Left ventricle myocardium (tissue), 1 donor: ENCODE measurements around a stretch of chr6.

DNA sequence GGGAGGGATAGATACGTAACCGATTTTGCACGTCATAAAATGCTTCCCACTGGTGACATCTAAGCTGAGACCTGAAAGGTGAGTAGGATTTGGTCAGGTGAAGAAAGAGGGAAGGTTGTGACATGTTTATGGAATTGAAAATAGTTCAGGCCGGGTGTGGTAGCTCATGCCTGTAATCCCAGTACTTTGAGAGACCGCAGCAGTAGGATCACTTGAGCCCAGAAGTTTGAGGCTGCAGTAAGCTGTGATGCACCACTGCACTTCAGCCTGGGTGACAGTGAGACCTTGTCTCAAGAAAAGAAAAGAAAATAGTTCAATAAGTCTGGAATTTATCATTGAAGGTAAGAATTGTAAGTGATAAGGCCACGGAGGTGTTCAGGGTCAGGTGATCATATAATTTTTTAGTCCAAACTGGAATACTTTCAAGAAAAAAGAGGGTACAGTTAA is 25.8 kb downstream of the SNX9 start:
- PRO-cap: no peak

- PRO-cap: no peak
Observed at GRCh38 chr6:157889727-157890397, 66.8 kb downstream of the SNX9 start.

- PRO-cap: no peak
Observed at GRCh38 chr6:157904858-157905543, 76.7 kb upstream of the SYNJ2 start.

DNA sequence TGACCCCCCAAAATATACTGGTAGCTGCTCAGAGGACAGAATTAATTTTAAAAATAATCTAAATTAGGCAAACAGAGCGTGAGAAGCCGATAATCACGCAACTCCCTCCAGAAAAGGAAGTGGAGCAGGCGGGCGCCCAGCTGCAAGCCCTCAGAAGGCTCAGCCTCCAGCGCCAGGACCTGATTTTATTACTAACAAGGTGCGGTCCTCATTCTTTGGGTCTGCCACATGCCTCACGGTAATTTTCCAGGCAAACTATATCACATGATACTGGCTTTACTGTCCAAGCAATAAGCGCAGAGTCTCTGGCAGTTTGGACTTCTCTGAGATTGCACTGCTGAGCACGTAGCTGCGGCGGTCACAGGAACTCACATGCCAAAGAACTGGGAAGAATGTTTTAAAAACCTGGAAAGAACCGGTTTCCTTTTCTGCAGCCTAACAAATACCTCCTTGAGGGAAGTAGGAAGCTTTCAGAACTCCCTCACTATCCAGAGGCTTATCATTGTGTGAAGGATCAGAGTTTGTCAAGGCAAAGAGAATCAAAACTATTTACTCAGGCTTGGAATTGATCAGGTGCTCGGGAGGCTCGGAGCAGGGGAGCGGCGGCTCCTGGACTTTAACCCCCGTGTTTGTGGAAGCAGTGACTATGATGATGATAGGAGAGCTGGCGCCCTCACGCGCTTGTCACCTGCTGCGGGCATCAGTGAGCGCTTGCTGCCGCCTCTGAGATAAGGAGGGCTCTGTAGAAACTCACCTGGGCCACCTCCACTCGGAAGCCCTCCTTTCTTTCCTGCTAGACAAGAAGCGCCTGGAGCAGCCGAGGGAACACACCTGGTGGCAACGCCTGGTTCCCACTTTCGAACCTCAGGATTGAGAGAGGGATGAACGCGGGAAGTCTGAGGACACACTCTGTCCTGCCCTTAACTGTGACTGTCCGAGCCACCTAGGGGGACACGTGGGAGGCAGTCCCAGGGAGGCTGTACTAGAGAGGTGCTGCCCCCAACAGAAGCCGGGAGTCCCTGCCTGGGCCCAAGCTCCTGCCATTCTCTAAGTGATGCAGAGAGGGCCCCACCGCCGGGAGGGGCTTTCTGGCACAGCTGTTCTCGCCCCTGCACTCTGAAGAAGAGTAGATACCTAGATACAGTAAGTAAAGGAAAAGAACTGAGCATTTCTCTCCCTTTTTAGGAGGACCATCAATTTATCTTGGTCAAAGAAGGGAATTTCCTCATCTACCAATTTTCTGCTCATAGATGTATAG is 27.2 kb upstream of the SYNJ2 start:
- PRO-cap: no peak

GRCh38 chr6:158018184-158018943 is 36.7 kb downstream of the SYNJ2 start:
- PRO-cap: no peak

GRCh38 chr6:158067263-158068210 is 85.9 kb downstream of the SYNJ2 start:
- PRO-cap: no peak

DNA sequence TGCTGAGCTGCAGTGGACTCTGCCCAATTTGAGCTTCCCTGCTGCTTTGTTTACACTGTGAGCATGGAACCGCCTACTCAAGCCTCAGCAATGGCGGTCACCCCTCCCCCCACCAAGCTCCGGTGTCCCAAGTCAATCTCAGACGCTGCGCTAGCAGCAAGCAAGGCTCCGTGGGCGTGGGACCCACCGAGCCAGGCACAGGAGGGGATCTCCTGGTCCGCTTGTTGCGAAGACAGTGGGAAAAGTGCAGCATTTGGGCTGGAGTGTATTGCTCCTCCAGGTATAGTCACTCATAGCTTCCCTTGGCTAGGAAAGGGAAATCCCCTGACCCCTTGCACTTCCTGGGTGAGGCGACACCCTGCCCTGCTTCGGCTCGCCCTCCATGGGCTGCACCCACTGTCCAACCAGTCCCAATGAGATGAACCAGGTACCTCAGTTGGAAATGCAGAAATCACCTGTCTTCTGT is 15.4 kb downstream of the GTF2H5 start:
- PRO-cap: no peak

DNA sequence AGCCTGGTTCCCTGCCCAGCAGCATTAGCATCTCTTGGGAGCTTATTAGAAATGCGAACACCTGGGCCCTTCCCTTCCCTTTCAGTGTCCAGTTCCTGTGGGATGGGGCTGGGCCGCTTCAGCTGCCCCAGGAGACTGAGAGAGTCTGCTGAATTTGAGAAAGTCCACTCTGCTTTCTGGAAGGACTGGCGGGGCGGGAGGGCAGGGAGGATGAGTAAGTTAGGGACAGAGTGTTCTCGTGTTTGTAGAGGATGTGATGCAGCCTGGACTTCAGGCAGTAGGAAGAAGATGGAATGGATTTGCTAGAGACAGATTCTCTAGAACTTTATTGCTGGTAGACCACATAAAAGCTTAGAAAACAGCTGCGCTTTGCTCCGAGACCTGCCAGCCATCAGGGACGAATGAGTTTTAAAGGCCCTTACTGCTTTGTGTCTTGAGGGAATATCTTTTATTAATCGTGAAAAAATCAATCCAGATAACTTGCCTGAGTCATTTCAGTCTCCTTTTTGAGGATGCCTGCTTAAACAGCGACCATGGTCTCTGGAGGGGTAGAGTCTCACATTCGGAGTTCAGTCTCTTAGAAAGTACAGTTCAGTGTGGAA is 994 bp upstream of the TULP4 start:
- PRO-cap: no peak

DNA sequence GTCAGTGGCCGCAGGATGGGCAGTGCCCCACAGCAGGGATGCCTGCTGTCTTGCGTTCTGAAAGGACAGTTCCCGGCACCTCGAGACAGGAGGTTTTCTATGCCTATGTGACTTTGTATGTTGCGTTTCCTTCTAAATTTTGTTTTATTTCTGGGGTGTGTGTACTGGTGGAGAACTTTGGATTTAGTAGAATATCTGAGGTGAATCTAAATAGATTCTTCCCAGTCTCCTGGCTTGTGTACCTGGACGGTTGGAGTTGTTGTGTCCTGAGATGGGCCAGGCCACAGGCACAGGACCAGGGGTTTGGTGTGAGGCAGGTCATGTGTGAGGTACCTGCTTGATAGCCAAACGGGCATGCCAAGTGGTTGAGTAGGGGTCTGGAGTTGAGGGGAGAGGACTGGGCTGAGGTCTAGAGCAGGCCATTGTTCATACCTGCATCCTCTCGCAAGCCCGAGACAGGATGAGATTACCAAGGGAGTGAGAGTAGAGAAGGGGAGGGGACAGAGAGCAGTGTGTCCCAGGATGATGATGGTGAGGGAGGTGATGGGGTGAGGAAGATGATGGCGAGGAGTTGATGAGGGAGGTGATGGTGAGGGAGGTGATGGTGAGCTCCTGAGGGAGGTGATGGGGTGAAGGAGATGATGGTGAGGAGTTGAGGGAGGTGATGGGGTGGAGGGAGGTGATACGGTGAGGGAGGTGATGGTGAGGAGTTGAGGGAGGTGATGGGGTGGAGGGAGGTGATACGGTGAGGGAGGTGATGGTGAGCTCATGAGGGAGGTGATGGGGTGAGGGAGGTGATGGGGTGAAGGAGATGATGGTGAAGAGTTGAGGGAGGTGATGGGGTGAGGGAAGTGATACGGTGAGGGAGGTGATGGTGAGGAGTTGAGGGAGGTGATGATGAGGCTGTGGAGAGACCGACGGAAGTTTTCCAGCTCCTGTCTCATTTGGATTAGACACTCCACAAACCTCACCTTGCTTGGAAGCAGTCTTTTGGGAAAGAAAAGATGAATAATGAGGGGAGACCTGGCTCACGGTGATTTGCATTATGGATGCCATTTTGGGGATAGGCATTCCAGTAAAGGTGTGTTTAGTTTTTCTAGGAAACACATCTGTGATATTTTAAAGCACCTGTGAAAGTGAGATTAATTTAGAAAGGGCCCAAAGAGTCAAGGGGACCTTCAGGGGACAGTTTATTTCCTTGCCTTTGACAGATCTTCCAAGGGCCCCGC is 6.4 kb downstream of the TMEM181 start:
- PRO-cap: no peak

- PRO-cap: no peak
Observed at GRCh38 chr6:158610426-158611316, 33.9 kb downstream of the DYNLT1 start.

GRCh38 chr6:158619915-158620652 is 24.5 kb downstream of the DYNLT1 start:
- PRO-cap: no peak

DNA sequence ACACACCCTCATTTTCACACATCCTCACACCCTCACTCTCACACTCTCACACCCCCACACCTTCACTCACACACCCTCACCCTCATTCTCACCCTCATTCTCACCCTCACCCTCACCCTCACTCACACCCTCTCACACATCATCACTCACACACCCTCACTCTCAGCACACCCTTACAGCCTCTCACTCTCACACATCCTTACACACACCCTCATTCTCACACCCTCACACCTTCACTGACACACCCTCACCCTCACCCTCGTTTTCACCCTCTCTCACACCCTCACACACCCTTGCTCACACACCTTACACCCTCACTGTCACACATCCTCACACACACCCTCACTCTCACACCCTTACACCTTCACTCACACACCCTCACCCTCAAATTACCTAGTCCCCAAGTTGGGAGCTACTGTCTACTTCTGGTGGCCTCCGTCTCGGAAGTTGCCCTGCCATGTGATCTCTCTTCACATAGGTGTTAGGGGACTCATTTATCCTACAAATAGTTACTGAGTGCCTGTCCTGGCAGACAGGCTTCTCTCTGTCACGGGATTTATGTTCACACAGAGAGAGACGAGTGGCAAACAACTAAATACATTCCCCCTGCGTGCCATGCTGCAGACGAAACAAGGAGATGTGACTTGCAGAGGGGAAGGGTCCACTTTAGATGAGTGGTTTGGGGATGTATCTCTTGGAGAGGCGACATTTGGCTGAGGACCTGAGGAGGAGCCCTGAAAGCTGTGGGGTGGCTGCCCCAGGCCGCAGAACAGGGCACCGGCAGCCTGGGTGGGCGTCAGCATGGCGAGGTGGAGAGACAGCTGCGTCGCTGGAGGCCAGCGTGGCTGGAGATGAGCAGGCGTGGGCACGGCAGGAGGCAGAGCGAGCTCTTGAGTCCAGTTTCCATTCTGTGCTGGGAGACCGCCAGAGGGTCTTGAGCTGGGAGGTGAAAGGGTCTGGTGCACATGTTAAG is 17.4 kb downstream of the DYNLT1 start:
- PRO-cap: no peak

DNA sequence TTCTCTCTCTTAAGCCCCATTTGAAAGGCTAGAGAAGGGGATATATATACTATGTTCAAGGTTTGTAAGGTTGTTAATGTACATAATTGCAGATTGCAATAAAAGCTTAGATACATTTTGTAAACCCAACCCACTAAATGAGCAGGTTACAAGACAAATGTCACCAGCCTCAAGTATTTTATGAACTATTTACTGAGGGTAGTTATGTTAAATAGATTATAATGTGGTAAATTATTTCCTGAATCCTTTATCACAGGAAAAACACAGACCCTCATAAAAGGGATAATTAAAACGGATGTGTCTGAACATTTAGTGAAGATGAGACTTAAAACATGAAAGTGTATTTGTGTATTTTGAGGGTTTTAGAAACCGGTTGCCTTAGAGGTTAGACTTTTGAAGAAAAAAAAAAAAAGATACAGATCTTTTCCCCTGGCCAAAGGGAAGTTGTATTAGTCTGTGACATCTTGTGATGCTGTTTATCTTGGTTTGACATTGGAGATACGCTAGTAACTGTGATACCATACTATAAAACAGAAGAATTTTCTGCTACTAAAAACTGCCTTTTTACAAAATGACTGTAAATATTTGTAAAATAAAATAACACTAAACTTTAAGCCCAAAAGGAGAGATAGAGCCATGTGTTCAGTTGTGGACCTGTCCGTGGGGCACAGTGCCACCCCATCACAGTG is 9.8 kb downstream of the DYNLT1 start:
- PRO-cap: no peak

DNA sequence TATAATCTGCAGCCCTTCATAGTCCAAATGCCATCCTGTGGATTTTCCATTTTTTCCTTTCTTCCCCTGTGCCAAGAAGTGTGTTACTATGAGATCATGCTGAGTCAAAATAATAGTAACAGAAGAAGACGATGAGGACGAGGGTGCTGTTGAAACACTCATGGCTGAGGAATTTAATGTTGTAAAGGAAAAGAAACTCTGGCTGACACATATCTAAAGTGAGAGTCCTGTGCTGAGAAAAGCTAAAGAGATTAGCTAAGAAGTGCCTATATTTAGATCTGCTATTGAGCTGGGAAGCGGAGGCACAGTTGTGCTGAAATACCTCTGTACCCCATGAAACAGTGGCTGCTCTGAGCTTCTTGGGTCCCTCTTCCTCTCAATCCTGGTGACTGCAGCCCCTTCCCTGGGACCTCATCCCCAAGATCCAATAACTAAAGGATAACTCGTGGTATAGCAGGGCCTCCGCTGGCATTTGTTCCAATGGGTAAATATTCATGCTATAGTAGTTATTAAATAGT is 1.1 kb upstream of the SYTL3 start:
- PRO-cap: unidirectional peak, plus-strand start at position 275 of the sequence

GRCh38 chr6:158666644-158667529 is 17.0 kb downstream of the SYTL3 start:
- PRO-cap: no peak

GRCh38 chr6:158760219-158760420 is 59.0 kb downstream of the EZR start:
- PRO-cap: no peak

GRCh38 chr6:158775844-158776710 is 43.1 kb downstream of the EZR start:
- PRO-cap: no peak

GRCh38 chr6:158797026-158797656 is 22.0 kb downstream of the EZR start:
- PRO-cap: no peak

DNA sequence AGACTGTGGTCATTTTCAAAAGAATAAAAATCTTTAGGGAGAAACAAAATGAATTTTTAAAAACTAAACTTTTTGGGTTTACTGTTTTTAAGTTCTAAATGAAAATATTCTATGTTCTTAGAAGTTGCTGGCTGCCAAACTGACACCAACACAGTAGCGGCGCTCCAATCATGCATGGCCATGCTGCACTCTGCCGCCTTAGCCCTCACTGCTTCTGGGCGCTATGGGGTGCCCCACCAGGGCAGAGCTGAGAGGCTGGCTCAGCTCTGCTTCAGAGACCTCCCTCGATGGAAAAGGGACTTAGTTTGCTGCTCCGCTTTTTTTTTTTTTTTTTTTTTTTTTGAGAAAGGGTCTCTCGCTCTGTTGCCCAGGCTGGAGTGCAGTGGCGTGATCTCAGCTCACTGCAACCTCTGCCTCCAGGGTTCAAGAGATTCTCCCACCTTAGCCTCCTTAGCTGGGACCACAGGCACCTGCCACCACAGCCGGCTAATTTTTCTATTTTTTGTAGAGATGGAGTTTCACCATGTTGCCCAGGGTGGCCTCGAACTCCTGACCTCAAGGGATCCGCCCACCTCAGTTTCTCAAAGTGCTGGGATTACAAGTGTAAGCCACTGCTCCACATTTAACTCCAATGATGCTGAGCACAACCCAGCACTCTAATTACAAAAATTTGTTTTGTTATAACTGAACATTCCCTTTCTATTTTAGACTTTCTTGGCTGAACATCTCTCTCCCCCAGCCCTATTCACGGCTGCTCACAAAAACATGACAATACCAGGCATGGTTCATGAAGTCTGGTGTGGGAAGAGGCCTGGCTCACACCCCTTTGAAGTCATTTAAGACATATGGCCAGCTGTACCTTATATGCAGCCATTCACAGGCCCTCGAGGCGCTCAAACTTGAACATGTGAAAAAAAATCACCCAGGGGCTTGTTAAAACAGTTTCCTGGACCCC is 20.6 kb downstream of the EZR start:
- PRO-cap: no peak

- PRO-cap: no peak
Observed at GRCh38 chr6:158799261-158799979, 19.7 kb downstream of the EZR start.